Calu3 (cell line): Measurements from ENCODE around the genes ZNF548, ZSCAN22 and UBE2M.

DNA sequence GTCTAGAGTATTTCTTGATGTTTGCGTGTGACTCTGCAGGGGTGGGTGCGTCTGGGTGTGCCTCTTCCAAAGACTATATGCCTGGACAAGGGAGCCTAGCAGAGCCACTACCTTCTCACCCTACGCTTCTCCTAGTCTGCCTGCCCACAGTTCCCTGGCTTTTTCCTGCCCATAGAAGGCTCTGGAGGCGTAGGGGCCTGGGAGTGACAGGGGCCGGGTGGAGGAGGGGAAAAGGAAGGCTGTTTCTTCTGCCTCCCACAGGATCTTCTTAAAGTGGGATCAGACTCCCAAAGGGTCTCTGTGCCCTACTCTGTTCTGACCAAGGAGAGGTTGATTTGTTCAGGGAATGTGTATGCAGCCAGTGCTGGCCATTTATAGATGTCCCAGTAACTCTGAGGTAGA is 1.2 kb downstream of the ZNF71 start:
- PRO-cap: no peak

DNA sequence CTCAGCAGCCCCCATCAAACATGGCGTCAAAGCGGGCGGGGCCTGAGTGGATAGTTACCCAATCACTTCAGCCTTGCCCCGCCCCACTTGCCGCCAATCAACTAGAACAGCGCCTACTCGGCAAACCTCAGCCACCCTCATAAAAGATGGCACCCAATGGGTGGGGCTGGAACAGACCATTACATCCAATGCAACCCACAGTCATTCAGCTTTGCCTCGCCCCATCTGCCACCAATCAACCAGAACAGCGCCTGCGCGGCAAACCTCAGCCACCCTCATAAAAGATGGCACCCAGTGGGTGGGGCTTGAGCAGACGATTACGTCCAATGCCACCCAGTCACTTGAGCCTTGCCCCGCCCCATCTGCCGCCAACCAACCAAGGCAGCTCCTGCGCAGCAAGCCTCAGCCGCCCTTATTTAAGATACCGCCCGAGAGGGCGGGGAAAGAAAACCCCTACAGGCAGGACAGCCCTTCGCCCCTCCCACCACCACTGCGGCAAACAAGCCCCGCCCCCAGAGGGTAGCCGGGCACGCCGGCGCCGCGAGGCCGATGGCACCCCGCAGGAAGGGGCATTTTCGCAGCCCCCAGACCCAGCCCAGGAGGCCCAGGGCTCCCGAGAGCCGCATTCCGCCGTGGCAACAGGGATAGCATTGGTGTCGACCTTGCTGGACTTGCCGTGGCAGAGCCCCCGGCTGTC is 853 bp downstream of the PEG3 start:
- PRO-cap: no peak

DNA sequence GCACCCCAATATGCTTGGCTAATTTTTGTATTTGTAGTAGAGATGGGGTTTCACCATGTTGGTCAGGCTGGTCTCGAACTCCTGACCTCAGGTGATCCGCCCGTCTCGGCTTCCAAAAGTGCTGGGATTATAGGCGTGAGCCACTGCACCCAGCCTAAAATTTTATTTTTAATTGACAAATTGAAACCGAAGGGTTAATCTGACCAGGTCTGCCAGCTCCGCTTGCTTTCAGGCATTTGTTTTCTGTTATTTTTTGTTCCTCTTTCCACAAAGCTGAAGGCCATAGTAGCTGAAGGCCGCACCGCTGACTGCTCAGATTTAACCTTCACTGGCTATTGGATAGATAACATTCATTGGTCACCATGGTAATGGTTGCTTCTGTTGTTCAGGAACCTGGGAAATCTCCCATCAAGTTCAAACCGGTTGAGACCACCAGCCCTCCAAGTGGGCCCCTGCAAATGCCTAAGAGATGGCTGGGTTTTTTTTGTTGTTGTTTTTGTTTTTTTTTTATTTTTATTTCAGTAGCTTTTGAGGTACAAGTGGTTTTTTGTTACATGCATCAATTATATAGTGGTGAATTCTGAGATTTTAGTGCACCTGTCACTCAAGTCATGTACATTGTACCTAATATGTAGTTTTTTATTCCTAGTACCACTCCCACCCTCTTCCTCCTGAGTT is 124.4 kb upstream of the USP29 start:
- PRO-cap: no peak

DNA sequence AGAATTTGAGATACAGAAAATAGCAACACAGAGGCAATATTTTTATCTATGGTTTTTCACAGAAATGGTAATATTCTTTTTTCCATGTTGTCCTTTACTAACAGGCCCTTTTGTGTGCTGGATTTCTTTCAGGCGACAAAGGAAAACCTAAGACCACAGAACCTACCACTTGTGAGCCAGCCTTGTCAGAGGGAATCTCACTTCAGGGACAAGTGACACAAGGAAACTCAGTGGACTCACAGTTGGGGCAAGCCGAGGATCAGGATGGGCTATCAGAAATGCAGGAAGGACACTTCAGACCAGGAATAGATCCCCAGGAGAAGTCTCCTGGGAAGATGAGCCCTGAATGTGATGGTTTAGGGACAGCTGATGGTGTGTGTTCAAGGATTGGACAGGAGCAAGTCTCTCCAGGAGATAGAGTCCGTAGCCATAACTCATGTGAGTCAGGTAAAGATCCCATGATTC is 19.6 kb upstream of the AURKC start:
- PRO-cap: no peak

GRCh38 chr19:57389566-57390194 is at the start of gene ZNF548:
Gene ZNF548 (plus strand): TSS chr19:57389854.
- PRO-cap: bidirectional peak, plus-strand start at chr19:57390003, minus-strand start at chr19:57389685

GRCh38 chr19:57577439-57577980 is 1.2 kb downstream of the ZNF416 start:
- PRO-cap: no peak

- PRO-cap: no peak
These were observed 679 bp upstream of the ZNF552 start for GRCh38 chr19:57815208-57815976.

- PRO-cap: unidirectional peak, plus-strand start at chr19:57871369; unidirectional peak, plus-strand start at chr19:57871561
These were observed 17.8 kb downstream of the ZNF814 start for GRCh38 chr19:57870919-57871645.

GRCh38 chr19:58305036-58305308 is 205 bp upstream of the ERVK3-1 start:
- PRO-cap: unidirectional peak, plus-strand start at chr19:58305158; bidirectional peak, plus-strand start at chr19:58305384, minus-strand start at chr19:58305224

DNA sequence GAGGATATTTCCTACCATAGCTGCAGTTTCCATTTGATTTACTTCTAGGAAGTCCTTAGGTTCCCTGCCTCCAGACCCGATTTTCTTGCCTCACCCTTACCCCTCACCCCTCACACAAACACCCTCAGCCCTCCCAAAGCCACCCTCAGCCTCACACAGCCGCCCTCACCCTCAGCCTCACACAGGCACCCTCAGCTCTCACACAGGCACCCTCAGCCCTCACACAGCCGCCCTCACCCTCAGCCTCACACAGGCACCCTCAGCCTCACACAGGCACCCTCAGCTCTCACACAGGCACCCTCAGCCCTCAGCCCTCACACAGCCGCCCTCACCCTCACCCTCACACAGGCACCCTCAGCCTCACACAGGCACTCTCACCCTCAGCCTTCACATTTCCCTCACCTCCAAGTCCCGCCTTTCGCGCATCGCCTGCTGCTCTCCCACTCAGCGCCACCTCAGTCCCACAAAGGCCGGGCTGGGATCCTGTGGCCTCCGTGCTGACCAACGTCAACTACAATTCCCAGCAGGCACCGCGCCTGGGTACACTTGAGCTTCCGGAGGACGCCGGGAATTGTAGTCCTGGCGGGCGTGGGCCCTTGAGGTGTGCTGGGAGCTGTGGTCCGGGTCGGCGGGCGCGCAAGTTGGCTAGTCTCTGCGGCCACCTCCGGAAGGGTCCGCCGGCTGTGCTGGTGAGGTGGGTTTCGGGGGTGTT is at the start of gene ZSCAN22:
Gene ZSCAN22, plus strand, starts transcription at position 574 of the 712 bp plus-strand sequence.
- PRO-cap: bidirectional peak, plus-strand start at position 616 of the sequence, minus-strand start at position 513 of the sequence

DNA sequence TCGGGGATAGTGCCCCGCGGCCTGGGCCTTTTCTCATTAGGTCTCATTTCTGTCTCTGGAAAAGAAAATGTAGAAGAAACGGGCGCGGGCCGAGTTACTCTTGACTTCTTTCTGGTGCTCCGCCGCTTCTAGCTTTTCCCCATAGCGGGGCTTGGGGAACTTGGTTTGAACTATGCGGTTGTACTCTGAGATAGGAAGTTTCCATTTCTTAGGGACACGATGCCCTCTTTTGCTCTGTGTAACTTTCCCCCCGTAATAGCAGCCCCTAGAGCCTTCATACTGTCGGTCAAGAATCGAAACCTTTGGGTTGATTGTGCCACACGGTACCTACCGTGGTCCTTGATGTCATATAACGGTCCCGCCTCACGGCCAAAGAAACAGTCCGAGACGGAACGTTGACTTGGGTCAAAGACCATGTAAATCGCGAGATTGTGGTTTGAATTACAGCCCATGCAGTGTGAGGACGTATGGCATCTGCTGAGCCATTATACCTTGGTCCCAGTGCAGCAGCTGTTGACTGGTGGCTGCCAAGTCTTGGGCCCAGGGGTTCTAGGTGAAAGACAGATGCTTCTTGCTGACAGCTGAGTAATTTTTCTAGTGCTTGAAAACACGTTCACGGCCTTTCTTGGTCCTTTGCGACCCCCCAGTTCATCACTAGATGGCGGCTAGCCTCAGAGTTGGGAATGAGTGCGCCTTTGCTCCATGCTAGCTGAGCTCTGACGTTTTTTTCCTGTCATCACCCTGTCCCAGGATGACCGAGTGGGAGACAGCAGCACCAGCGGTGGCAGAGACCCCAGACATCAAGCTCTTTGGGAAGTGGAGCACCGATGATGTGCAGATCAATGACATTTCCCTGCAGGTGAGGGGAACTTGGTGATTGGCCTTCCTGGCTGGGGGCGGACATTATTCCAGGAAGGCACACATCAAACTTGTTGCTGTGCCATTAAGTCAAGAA is 595 bp downstream of the RPS5 start:
- PRO-cap: no peak

GRCh38 chr19:58430054-58430551 is 9.8 kb downstream of the ZNF132 start:
- PRO-cap: no peak

DNA sequence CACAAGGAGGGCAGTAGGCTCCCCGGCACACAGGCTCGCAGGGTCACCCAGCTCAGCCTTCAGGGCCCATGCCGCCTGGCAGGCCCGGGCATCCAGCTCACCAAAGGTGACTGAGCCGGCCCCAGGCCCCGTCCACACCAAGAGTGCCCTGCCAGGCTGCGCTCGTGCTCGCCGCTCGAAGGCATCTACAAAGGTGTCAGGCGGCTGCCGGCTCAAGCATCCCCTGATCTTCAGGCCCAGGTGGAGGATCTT is 447 bp downstream of the SLC27A5 start:
- PRO-cap: no peak

DNA sequence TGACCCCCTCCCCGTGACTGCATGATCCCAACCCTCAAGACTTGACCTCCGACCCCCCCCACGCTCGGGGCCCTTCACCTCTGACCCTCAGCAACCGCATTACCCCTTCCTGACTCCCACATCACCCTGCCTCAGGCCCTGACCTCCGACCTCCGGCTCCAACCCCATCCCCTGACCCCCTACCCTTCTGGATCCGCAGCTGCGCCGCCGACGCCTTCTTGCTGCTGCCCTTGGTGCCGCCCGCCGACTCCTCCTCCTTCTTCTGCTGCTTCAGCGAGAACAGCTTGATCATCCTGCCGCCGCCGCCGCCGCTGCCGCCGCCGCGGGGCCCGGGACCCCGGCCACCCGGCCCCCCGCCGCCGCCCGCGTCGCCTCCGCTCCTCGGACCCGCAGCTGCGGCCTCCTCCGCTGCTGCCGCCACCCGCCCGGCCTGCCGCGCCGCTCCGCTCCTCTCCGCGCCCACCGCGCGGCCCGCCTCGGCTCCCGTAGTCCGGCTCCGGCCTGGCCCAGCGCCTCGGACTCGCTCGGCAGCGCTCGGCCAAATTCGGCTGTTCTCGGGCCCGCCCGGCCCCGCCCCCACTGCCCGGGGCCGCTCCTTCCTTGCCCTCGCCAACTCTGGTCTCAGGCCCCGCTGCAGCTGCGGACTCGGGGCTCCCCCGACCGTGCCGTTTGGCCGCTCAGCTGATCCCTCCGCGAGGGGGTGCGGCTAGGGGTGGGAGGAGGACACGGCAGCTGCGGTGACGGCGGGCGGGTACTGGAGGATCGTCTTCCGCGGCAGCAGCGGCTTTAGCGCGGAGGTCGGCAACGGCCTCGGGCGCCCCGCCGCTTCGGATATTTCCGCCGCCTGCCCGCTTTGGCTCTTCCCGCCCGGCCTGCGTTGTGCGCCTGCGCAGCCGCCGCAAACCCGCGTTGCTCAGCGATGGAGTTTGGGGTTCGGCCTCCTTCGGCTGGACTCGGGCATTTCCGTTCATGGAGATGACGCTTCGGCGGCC is at the start of gene UBE2M:
Gene UBE2M, minus strand, starts transcription at position 522 of the 992 bp plus-strand sequence.
- PRO-cap: bidirectional peak, plus-strand start at position 606 of the sequence, minus-strand start at position 487 of the sequence; bidirectional peak, plus-strand start outside the sequence, minus-strand start at position 833 of the sequence

DNA sequence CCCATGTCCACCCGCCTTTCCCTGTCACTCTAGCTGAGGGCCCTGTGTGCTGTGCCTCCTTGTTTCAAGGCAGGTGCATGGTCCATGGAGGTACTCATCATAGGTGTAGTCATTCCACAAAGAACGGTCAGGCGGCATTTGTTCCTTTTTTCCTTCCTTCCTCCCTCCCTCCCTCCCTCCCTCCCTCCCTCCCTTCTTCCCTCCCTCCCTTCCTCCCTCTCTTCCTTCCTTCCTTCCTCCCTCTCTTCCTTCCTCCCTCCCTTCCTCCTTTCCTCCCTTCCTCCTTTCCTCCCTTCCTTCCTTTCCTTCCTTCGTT is 3.0 kb upstream of the MZF1 start:
- PRO-cap: no peak